ENCODE data around the gene TOR1A.

DNA sequence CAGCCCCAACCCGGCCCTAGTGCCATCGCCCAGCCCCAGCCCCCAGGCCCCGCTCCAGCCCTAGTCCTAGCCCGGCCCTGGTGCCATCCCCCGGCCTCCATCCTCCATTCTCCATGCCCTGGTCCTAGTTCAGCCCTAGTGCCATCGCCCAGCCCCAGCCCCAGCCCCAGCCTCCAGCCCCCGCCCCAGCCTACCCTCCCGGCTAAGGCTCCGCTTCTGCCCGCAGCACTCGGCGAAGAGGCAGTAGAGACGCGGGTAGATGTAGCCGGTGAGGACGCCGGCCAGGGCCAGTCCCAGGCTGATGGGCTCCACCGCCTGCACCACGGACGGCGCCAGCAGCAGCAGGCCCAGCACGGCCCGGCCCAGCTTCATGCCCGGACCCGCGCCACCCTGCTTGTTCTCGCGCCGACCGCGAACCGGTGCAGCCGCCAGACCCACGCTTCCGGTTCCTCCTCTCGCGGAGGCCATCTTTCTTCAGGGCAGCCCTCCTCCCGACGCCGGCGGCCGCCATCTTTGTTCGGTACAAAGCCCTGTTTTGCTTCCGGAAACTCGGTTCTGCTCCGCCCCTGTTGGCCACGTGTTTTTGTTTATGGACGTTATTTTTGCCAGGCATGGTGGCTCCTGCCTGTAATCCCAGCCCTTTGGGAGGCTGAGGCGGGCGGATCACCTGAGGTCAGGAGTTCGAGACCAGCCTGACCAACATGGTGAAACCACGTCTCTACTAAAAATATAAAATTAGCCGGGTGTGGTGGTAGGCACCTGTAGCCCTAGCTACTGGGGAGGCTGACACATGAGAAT, at the start of gene TOR1A:
TOR1A (minus strand) TSS at position 423 of the 798 bp plus-strand sequence.
- PRO-cap: unidirectional peak, minus-strand start at position 421 of the sequence

DNA sequence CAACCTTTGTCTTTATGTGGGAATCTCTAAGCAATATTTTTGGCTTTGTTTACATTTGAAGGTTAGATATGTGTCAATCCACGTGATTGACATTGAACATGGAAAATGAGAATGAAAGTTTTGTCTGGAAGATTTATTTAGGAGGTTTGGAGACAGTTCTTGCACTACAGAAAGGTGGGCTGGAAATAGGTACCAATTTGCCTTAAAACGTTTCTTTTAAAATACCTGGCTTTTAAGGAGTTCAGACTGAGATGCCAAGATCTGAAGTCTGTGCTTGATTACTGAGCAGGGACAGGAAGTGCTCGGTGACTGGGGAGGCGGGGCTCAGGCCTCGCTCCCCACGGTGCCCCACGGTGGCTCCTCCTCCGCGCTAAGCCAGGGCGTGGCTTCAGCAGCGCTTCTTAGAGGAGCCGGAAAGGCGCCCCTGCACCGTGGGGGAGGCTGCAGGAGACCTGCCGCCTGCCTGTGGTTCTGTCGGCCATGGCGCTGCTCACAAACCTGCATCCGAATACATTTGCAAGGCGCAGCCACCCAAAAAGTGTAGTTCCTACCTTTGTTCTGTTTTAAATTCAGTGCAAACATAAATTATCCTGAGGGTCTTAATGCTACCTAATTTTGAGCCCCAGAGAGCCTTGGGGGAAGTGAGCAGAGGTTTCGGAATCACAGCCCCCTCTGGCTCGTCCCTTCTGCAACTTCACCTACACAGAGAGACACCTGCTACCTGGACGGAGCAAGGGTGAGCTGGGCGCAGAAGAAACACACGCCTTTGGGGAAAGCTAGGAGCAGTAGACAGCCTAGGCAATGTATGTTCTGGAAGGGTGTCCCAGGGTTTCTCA, 49.2 kb downstream of the USP20 start:
- PRO-cap: bidirectional peak, plus-strand start at position 429 of the sequence, minus-strand start at position 270 of the sequence; unidirectional peak, plus-strand start at position 722 of the sequence

DNA sequence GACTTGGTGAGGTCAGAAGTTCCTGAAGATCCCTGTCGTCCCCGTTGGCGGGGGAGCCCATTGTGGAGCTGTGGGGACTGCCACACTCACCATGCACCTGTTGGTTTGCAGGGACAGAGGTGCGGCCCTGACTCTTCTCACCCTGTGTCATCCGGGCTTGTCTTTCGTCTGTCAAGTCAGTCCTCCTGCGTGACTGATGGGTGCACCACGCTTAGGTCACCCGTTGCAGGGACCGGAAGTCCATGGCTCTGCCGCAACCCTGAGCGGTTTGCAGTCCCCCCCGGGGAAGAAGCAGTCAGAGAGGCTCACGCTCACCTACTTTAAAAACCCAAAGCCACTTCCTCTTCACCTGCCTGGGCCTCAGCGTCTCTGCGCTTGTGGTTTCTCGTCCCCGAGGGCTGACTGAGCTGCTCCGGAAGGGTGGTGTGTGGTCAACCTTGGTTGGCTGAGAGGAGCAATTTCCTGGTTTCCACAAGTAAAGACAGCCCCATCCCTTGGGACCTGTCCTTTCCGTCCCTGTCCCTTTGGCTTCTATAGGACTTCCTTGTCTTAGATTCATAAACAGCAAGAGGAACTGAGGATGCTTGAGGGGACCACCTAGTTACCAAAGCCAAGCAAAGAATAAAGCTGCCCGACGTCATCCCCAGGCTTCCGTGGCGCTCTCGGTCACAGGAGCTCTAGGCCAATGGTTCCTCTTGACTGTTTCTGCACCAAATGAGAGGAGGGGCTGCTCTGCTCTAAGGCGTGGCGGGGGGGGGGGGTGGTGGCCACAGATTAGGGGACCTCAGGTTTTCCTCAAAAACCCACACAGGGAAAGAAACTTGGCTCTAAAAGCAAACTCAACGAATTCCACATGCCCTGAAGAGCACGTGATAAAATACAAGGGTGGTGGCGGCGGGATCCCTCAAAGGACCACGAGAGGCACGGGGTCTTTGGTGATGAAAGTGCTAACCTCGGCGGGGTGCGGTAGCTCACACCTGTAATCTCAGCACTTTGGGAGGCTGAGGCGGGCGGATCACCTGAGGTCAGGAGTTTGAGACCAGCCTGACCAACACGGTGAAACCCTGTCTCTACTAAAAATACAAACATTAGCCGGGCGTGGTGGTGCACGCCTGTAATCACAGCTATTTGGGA, 53.4 kb downstream of the USP20 start:
- PRO-cap: bidirectional peak, plus-strand start at position 179 of the sequence, minus-strand start at position 170 of the sequence

- PRO-cap: no peak
Measured at GRCh38 chr9:129889494-129890024, 54.3 kb downstream of the USP20 start.

- PRO-cap: unidirectional peak, plus-strand start at chr9:129894361
Measured at GRCh38 chr9:129894015-129894517, 58.8 kb downstream of the USP20 start.

DNA sequence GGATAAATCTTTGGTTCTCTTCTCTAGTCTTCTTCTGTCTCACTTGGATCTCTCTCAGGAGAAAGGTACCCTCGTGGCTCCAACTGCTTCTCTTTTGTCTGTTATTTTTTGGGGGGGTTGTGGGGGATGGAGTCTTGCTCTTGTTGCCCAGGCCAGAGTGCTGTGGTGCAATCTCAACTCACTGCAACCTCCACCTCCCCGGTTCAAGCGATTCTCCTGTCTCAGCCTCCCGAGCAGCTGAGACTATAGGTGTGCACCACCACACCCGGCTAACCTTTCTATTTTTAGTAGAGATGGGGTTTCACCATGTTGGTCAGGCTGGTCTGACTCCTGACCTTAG, 61.0 kb downstream of the USP20 start:
- PRO-cap: no peak

DNA sequence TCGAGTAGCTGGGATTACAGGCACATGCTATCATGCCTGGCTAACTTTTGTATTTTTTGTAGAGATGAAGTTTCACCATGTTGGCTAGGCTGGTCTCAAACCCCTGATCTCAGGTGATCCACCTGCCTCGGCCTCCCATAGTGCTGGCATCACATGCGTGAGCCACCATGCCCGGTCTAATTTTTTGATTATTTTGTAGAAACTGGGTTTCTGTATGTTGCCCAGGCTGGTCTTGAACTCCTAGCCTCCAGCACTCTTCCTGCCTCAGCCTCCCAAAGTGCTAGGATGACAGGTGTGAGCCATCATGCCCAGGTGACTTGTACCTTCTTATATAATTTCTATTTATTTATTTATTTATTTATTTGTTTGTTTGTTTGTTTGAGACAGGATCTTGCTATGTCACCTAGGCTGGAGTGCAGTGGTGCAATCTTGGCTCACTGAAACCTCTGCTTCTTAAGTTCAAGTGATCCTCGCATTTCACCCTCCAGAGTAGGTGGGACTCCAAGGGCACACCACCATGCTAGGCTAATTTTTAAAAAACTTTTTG, 91.8 kb downstream of the FNBP1 start:
- PRO-cap: no peak

GRCh38 chr9:129961919-129962213, 81.1 kb downstream of the FNBP1 start:
- PRO-cap: no peak

GRCh38 chr9:130010002-130011038, 32.7 kb downstream of the FNBP1 start:
- PRO-cap: unidirectional peak, minus-strand start at chr9:130010571

- PRO-cap: no peak
Measured at GRCh38 chr9:130054123-130054887, 599 bp downstream of the GPR107 start.

DNA sequence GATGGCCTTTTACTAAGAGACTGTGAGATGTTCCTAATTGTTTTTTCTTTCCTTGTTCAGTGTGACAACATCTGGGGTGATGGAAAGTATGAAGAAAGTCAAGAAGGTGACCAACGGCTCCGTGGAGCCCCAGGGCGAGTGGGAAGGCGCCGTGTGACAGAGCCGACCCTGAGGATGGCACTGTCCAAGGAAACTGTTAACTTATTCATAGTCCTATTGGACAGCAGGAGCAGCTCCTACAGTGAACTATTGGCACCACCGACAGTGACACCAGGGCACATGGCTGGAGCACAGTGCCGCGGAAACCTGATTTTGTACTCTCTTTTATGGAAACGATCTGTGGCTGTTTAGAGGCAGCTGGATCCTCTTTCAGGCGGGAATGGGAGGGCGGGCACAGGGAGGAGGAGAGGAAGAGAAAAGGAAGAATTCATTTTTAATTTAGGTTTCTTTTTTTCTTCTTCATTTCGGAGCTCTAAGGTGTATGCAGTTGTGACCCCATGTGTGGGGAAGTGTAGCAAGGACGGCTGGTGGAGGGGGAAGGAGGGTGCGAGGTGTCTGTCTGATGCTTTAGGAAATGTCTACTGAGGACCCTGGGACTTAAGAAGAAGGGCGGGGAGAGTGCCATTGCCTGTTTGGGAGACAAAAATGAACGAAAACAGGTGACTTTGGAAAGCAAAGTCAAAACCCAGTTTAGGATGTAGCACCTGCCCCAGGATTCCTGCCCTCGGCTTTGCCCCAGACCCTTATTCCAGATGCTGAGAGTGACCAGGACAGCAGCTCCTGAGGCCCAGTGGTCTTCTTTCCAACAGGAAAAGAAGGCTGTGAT, 37.0 kb upstream of the NCS1 start:
- PRO-cap: no peak

- PRO-cap: no peak
Measured at GRCh38 chr9:130174824-130175439, 2.7 kb downstream of the NCS1 start.

- PRO-cap: no peak
Measured at GRCh38 chr9:130193307-130193977, 21.2 kb downstream of the NCS1 start.

DNA sequence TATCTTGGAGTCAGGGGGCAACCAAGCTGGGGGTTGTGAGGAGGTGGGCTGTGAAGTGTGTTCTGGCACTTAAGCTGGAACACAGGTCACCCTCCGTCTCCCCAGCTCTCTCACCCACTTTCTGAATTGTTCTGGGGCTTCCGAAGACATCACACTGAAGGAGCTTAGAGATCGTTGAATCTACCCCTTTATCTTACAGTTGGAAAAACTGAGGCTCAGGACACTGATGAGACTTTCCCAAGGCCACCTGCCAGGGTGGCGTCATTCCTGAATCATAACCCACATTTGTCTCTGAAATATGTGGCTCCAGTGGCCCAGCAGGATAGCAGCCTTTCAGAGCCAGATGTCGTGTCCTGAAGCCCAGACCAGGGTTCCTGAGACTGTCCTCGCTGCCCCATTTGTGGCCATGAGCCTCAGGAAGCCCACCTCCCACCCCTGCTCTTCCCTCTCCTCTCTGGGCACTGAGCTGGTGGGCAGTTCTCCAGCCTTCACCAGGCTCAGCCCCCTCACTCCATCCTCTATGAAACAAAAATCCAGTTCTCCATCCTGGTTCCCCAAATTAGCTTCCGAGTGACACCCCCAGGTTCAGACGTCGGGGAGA, 2.3 kb downstream of the HMCN2 start:
- PRO-cap: no peak

DNA sequence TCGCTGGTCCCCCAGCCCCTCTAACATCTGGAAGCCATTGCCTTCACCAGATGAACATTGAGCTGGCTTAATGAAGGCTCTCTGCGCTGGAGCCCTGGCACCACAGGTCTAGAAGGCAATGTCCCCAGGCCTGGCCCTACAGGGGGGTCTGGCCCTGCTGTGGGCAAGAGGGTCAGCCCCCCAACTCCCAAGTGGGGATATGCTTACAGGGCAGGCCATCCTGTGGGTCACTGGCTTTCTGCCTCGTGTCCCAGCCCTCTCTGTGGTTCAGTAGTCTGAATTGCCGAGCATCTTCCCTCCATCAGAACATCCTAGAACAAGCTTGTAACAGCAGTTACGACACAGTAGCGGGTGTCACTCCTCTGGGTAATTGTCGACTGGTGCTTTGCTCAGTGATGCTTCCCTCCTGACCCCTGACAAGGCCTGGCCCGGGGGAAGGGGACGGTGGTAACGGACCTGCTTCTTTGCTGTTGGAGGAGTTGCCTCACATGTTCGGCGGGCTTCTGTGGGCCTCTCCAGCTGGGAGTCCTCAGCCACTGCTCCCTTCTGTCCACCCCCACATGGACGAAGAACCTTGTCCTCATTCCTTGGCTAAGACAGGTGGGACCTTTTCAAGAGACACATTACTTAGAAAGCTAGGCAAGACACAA, 24.7 kb downstream of the HMCN2 start:
- PRO-cap: no peak

DNA sequence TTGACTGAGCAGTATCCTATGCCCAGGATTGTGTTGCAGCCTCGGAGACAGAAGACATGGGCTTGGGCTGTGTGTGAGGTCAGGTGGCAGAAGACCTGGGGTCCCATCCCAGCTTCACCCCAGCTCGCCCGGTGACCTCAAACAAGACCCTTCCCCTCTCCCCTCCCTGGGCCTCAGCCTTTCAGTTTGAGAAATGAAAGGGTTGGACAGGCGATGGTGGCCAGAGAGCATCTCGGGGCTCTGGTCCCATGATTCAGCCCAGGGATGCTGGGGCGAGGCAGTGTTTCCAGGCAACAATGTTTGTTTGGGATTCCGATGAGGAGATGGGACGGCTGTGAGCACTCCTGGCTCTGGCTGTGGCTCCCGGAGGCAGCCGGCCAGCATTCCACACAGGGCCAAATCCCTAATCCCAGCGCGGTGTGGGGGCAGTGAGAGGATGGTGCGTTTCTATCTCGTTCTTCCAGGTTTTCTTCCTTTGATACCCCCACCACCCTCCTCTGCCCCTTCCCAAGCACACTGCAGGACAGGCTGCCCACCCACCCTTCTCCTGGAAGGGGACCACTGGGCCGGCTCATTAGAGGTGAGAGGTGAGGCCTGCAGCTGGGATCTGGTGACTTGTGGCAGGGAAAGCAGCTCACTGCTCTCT, 66.0 kb downstream of the HMCN2 start:
- PRO-cap: unidirectional peak, plus-strand start at position 412 of the sequence

DNA sequence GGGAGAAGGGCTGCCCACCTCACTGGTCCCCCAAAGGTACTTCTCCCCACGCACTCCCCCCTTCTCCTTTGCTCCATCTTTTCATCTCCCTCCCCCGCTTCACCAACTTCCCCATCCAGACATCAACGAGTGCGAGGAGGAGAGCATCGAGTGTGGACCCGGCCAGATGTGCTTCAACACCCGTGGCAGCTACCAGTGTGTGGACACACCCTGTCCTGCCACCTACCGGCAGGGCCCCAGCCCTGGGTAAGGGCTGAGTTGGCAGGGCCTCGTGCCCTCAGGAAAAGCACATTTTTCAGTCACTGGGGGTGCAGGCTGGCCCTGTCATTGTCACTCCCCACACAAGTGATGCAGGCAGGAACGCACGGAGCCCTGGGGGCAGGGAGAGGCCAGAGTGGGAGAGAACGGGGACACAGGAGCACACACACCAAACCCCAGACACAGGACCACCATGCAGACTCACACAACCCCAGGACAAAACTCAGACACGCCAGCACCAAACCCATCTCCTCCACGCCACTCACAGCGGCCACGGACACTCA, 12.4 kb upstream of the ASS1 start:
- PRO-cap: no peak

DNA sequence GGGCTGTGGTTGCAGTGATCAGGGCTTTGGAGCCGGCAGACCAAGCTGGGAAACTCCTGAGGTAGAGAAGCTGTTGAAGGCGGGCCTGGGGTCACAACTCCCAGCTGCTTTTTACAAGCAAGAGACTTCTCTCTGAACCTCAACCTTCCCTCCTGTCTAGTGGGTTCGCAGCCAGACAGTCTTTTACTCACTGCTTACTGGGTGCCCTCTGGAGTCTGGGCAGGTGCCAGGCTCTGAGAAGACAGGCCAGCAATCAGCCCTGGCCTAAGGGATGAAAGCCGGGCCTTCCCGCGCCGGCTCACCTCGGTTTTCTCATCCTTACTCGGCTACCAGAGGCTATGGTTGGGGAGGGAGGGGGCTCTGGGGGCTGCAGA, 683 bp upstream of the ASS1 start:
- PRO-cap: no peak

GRCh38 chr9:130623437-130624349, 40.7 kb upstream of the PRDM12 start:
- PRO-cap: no peak

- PRO-cap: no peak
Measured at GRCh38 chr9:130854729-130855235, 19.7 kb downstream of the ABL1 start.